ENCODE measurements around a stretch of chr17.

DNA sequence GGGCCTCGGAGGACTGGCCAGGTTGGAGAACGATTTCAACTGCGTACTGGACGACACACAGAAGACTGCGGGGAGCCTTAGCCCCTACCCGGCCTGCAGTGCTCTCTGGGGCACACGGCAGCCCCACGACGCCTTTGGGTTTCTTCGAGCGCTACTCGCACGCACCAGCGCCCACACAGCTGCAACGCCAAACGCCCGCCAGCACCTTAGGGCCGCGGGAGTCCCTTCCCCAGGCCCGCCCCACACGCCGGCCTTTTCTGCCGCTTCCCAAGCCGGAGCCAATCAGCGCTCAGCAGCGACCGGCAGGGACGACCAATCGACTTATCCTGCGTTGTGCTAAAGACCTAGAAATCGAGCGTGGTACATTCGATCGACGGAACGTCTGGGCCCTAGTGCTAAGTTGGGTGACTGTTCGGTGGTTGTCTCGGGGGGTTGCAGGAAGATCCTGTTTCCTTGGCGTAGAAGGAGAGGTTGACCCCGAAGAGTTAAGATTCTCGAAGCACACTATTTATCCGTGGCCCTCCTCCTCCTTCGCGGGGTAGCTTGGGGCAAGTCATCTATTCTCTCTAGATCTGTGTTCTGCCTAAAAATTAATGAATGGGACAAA, 14.2 kb upstream of the CA4 start:
- PRO-cap, 2 experiments, result peak in 2 of 2 experiments; most common minus-strand start position 192 of the sequence (in 1)

DNA sequence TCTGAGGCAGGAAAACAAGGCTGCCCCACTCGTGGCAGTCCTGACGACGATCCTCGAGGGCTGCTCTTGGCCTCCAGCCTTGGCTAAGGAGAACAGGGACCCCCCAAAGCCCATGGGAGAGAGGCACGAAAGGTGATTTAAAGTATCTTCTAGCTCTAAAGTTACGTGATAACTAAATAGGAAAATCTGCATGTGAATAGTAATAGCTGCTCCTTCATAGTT, 81.7 kb downstream of the CA4 start:
- PRO-cap, 2 experiments, result no peak in any of the 2 experiments

- PRO-cap, 2 experiments, result no peak in any of the 2 experiments
Measured at GRCh38 chr17:60394063-60394413, 2.1 kb upstream of the USP32 start.

GRCh38 chr17:60599254-60599448, 842 bp upstream of the PPM1D start:
- PRO-cap, 2 experiments, result no peak in any of the 2 experiments

- PRO-cap, 2 experiments, result no peak in any of the 2 experiments
Measured at GRCh38 chr17:60602338-60602735, 2.3 kb downstream of the PPM1D start.

GRCh38 chr17:60625835-60626034, 25.7 kb downstream of the PPM1D start:
- PRO-cap, 2 experiments, result peak in 1 of 2 experiments; most common plus-strand start chr17:60625903 (in 1)

GRCh38 chr17:61139162-61139730, 260.4 kb upstream of the TBX2 start:
- PRO-cap, 2 experiments, result no peak in any of the 2 experiments

DNA sequence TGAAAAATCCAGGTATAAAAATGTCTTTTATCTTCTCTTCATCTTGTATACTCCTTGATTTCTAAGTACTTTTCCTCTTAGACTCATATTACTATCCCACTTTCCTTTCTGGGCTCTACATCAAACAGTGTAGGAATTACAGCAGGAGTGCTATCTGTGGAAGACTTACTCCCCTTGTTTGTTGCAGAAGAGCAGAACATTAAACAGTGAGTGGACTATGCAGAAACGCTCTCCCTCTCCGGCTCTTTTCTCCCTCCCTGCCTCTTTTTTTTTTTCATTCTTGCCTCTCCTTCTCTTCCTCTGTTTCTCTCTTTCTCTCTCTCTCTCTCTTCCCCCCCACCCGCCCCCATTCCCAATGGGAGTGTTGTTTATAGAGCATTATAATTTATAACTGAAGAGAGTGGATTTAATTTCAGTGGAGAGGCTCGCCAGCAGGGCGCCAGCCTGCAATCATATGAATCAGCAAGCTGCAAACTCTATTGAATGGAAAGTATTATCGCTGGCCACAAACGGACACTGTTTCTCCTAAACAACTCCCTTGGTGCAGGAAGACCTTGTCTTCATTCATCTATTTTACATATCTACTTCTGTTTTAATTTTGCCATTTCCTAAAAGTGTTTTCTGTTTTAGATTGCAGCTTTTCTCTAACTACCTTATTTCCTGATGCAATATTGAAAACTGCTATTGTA, 242.2 kb upstream of the TBX2 start:
- PRO-cap, 2 experiments, result no peak in any of the 2 experiments

GRCh38 chr17:61383416-61383914, 16.2 kb upstream of the TBX2 start:
- PRO-cap, 2 experiments, result no peak in any of the 2 experiments

- PRO-cap, 2 experiments, result no peak in any of the 2 experiments
Measured at GRCh38 chr17:61406221-61406571, 6.6 kb downstream of the TBX2 start.

DNA sequence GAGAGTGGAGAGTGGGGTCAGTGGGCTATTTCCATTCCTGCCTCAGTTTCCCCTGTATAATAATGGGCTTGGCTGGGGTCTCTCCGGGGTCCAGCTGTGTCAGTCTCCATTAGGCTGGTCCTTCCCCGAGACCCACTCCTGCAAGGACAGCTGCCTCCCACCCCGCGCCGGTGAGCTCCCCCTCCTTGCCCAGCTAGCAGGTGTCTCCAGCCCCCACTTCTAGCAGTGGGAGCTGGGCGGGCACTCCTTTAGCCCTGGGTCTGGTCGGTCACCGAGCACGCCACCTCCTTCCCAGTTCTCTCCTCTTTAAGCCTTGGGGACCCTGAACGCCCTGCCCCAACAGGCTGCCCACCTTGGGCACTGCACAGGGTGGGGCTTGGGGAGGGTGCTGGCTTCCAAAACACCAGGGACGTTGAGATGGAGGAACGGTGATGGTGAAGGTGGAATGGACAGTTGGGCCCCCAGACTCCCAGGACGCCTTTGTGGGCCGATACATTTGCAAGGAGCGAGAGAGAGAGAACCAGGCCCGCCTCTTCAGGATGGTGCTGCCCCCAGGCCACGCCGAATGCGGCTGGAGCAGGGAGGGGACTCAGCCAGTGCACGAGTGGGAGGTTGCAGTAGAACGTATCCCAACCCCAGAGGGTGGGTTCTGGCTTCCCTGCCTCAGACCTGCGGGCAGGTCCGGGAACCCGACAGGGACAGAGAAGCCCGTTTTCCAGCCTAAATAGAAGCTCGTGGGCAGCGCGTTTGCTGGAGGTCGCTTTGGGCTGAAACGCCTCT, 10.6 kb downstream of the TBX2 start:
- PRO-cap, 2 experiments, result no peak in any of the 2 experiments

DNA sequence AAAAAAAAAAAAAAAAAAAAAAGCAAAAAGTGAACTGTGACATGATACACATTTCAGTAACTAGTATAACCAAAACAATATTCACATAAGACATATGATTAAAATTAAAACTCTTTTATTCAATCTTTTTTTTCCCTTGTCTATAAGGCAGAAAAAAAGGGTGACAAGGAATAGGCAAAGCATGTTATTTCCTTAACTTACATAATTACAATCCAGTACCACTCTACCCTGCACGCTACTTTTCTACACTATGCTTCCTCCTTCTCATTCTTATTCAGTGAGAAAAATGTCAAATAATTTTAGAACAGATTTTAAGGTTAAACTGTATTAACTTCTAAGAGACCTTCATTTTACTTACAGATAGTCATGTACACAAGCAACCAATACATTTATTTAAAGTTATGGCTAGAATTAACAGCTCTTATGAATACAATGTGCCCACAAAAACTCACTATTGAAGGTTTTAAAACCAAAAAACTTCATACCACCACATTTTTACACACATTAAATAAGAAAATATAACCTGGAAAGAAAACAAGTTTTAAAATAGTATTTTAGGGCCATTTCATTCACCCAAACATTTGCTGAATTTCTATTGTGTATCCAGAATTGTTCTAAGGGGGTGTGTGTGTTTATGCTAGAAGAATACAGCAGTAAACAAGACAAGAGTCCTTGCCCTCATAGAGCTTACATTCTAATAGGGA, 61.3 kb downstream of the MED13 start:
- PRO-cap, 2 experiments, result no peak in any of the 2 experiments

- PRO-cap, 2 experiments, result no peak in any of the 2 experiments
Measured at GRCh38 chr17:62050931-62051803, 13.9 kb downstream of the MED13 start.

GRCh38 chr17:62179562-62180074, 114.5 kb upstream of the MED13 start:
- PRO-cap, 2 experiments, result no peak in any of the 2 experiments

DNA sequence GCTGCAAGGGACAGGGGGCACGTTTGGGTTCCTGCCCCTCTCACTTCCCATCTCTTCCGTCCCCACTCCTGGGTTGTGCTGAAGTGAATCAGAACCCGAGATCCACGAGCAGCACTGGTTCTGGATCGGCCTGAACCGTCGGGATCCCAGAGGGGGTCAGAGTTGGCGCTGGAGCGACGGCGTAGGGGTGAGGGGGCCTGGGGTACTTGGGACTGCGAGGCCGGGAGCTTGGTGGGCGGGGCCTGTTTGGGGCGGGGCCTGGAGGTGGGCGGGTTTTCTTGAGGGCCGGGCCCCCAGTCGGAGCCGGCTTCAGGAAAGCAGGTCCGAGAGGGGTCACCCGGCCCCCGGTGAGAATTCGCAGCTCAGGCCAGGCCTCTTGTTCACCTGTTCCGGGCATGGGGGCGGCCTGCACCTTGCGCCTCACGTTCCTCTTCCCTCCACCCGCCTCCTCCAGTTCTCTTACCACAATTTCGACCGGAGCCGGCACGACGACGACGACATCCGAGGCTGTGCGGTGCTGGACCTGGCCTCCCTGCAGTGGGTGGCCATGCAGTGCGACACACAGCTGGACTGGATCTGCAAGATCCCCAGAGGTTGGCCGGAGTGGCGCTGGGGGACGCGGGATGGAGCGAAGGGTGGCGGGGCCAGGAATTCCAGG, 52.4 kb downstream of the MRC2 start:
- PRO-cap, 2 experiments, result no peak in any of the 2 experiments

- PRO-cap, 2 experiments, result no peak in any of the 2 experiments
Measured at GRCh38 chr17:62692161-62693264, 65.0 kb downstream of the MRC2 start.

- PRO-cap, 2 experiments, result no peak in any of the 2 experiments
Measured at GRCh38 chr17:62703653-62704382, 76.3 kb downstream of the MRC2 start.

DNA sequence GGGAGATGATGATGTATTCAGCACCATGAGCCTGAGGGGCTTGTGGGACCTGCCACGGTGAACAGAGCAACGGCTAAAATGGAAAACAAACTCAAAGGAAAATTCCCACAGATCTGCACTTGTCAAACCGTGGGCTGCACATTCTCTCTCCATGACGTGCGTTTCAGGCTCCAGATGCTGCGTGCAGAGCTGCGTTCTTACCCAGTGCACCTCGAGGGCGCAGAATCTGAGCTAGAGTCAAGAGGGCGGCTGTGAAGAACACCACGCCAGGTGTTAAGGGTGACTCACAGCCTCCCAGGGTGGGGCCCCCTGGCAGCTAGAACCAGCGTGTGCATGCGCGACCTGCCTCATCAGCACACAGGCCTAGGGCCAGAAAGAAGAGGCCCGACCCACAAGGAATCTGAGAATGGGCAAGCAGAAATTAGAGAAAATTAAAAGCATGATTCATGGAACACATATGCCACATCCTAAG, 29.2 kb downstream of the MARCHF10 start:
- PRO-cap, 2 experiments, result no peak in any of the 2 experiments

DNA sequence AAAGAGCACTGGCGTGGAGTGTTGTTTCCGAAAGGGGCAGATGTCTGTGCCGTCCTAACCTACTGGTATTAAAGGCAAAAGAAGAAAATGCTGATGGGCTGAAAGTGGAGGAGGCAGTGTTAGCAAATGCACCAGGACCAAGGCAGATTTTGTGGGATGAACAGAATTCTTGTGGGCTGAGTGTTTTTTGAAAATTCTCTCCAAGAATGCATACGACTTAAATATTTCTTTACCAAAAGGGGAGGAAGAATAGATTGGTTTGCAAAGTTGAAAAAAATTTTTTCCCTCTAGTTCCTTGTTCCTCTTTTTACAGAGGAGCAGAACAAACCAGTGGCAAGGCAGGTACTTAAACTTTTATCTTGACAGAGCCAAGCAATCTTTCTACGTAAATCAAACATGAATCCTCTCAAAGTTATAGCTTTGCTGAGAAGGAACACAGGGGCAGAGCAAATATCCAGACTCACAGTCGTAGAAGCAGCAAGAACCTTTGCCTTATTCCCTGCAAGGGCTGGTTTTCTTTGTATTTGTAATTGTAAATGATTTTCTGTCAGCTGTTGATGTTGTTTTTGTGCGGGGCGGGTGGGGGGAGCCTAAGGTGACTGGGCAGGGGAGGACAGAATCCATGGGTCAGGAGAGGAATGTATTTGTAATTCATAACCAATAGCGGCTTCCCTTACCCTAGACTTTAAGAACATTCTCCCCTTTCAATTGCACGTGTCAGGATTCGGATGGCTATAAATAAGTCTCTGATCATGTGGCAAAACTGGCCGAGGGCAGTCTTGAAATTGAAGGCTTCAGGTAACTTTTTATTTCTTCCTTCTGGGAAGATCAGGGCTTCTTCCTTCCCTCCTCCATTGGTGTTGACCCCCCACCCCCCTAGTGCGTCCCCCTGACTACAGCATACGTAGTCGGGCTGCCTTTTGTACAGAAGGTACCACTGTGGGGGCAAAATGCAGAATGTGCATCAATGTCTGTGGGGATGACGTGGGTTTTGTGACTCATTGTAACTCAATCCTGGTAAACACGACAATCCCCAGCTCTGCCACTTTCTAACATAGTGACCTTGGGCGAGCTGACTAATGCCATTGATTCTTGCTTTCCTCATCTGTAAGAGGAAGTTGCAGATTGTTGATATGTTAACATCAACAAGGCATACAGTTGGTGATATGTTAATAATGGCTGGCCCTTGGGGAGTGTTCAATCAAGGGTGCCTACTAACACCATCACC, 16.4 kb downstream of the MARCHF10 start:
- PRO-cap, 2 experiments, result no peak in any of the 2 experiments

DNA sequence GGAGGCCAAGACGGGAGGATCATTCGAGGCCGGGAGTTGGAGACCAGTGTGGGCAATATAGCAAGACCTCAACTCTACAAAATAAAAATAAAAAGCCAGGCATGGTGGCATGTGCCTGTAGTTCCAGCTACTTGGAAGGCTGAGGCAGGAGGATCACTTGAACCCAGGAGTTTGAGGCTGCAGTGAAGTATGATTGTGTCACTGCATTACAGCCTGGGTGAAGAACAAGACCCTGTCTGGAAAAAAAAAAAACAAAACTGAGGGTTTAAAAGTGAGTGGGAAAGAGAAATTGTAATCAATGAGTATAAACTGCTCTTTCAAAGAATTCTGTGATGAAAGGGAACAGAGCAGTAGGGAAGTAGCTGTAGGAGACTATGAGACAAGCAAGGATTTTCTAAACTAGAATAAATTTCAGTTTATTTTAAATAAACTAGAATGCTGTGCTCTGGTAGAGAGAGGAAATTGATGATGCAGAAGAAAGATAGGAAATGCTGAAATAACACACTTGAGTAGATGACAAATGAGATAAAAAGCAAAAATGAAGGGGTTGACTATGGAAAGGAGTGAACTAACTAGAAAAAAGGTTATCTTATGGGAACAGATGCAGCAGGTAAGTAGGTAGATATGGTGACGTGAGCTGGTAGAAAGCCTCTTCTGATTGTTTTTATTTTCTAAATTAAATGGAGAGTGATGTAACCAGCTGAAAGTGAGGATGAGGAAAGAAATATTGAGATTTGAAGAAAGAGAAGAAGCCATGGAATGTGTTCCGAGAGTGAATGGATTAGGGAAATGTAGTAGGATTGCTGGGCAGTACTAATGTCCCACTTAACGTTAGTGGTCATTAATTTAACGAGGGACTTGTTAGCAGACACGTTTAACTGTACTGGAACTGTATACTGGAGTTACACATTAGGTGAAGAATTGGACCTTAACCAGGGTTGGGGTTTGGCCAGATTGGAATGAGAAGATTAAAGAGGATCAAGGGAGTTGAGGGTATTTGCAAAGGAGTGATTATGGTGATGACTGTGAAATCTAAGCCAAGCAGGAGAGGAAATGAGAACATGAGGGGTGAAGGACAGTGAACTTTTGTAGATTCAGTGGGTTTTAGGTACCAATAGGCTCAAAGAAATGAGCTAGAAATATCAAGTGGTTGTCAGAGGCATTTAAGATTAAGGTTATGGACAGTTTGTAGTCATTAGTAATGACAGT, 196.4 kb downstream of the TANC2 start:
- PRO-cap, 2 experiments, result no peak in any of the 2 experiments

Measured in monocyte (primary cell).